H4 (cell line): ENCODE measurements around a stretch of chr16.

GRCh38 chr16:83903597-83904184 lies 4.8 kb downstream of the MLYCD start:
- RAMPAGE, long total RNA: no peak

- RAMPAGE, long total RNA: no peak
These were observed 14.2 kb downstream of the MLYCD start for GRCh38 chr16:83912979-83913555.

DNA sequence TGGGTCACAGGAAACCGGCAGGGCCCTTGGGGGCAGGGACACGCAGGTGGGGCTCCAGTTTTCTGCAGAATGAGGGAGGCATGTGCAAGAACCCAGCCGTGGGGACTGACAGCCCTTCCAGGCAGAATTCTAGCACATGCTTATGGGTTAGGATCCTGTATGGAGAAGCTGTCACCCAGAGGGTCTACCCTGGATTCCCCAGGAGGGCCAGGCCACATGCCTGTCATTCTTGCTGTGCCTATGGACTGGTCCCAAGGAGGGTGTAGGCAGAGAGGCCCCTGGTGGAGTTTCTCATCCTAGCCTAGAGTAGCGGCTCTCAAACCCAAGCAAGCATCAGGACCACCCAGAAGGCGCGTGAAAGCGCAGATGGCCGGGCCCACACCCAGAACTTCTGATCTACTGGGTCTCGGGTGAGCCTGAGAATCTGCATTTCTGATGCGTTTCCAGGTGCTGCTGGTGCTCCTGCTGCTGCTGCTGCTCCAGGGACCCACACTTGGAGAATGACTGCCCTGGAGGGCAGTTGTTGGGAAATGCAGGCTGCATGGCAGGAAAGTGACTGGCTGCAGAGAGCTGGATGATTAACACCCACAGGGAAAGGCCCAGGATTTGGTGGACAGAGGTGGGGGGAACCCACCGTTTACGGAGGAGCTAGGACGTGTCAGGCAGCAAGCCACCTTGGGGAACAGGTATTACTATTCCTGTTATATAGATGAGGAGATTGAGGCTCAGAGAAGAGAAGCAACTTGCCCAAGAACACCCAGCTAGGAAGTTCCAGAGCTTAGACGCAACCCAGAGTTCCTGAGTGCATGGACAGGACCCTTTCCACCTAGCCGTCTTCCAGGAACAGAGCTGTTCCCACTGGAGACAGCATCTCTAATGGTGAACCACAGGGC lies 9.4 kb upstream of the OSGIN1 start:
- RAMPAGE, long total RNA: no peak

- RAMPAGE, long total RNA: no peak
These were observed 32.2 kb upstream of the SLC38A8 start for GRCh38 chr16:84074786-84075297.

- RAMPAGE, long total RNA: no peak
These were observed 8.9 kb downstream of the ADAD2 start for GRCh38 chr16:84199730-84200463.

DNA sequence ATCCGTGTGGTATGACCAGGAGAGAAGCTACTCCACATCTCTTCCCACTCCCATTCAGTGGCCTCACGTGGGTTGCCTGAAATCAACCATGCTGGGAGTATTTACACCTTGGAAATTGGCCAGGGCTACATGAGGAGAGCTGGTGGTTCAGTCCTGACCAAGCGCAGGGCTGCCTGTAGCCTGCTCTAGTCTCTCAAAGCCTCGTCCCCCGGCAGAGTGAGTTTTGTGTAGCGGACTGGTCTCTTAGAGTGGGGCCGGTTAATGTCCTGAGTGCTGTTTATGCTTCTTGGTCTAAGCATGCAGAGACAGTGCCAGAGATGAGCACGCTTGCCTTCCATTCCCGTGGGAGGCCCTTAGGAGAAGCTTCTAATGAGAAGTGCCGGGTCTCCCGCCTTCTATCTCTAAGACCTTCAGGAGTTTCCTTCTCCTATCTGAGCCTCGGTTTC lies 3.8 kb downstream of the WFDC1 start:
- RAMPAGE, long total RNA: no peak

DNA sequence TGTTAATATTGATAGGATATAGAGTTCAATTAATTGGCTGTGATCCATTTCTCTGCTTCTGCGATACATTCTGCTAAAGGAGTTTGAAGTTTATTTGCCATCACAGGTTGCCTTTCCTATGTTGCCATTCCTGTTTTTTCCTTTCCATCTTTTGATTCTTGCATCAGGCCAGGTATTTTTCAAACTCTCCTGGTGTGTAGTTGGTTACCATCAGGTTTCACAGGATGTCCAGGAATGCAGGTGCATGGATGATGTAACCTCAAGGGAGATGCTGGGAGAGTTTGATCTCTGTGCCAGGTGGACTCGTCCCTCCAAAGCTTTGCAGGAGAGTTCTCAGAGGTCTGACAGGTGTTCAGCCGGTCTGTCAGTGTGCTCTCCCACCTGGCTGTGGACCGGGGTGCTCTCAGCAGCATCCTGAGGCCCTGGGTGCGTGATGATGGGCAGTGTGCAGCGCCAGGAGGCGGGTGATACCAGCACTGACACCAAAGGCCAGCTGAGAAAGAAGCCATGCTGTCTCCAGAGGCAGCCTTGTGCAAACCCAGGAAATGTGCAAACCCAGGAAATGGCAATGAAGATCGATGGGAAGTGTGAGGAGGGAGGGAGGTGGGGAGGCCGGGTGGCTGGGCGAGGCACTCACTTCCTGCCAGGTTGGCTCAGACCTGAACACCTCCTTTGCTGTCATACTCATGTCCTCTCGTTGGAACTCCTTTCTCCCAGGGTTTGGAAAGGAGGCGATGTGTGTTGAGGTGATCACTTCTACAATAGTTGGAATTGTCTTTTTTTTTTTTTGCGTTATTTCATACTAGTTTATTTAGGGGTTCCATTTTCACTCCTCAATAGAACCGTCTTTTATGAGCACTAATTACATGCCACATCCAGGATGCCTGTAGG lies 1.8 kb downstream of the ATP2C2 start:
- RAMPAGE, long total RNA: no peak

DNA sequence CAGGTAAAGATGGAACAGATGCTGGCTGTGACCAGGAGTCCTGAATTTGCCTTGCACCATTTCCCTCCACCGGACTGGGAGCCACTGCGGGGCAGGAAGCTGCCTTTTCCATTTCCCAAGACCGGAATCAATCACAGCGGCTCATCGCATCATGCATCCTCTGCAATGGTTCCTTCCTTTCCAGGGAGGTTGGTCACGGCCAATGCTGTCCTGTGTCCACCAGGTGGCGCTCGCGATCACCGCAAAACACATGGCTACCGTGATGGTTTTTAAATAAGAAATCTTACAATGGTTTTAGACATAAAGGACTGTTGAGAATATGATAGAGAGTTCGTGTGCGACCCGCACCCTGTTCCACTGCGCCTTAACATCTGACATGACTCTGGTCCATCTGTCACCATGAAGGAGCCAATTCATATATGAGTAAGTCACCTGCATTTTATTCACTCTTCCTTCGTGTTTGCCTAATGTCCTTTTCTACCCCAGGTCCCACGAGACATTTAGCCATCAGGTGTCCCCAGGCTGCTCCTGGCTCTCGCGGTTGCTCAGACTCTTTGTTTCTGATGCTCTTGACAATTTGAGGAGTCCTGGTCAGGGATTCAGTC lies 6.9 kb upstream of the MEAK7 start:
- RAMPAGE, long total RNA: no peak

DNA sequence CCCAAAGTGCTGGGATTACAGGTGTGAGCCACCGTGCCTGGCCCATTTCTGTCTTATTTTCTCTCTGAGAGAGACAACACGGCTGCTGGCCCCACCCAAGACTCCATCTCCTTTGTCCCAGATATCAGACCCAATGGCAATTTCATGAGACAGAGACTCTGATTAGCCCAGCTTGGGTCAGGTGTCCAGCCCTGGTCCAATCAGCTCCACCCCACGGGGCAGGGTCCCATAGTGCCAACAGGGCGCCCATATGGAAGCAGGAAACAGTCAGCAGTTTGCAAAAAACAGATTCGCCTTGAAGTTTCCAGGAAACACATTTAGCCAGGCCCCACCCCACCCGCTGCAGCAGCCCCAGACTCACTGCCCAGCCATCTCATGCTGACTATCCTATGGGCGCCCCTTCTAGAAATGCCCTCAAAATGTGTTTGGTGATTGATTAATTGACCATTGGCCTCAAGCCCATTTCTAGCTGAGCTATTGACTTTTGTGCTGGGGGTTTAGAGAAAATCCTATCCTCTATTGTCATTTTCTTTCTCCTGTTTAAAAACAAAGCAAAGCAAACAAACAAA lies 32.7 kb upstream of the MEAK7 start:
- RAMPAGE, long total RNA: no peak

DNA sequence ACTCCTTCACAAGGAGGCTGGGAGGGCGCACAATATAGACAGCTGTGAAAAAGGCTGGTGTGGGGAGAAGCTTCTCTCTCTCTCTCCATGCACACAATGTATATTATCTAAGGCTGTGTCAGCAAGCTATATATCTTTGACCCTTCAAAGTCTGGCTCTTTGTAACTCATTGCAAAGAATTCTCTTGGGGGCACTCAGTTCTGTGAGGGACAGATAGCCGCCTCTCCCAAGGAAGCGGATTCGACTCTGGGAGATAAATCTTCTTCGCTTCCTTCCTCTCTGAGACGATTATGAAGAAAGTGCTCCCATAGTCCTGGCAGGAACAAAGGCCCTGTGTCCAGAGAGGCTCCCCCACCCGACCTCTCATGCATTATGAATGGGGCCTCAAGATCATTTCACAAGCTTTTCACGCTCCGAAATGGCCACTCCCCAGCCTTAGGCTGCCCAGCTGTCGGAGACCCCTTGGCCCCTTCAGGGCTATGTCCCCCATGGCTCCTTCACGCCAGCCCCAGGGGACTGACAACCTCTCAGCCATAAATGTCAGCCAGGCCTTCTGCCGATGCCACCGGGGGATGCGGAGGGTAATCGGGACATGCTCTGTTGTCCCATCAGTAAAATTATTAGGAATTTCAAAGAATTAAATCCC lies 33.3 kb upstream of the MEAK7 start:
- RAMPAGE, long total RNA: no peak

DNA sequence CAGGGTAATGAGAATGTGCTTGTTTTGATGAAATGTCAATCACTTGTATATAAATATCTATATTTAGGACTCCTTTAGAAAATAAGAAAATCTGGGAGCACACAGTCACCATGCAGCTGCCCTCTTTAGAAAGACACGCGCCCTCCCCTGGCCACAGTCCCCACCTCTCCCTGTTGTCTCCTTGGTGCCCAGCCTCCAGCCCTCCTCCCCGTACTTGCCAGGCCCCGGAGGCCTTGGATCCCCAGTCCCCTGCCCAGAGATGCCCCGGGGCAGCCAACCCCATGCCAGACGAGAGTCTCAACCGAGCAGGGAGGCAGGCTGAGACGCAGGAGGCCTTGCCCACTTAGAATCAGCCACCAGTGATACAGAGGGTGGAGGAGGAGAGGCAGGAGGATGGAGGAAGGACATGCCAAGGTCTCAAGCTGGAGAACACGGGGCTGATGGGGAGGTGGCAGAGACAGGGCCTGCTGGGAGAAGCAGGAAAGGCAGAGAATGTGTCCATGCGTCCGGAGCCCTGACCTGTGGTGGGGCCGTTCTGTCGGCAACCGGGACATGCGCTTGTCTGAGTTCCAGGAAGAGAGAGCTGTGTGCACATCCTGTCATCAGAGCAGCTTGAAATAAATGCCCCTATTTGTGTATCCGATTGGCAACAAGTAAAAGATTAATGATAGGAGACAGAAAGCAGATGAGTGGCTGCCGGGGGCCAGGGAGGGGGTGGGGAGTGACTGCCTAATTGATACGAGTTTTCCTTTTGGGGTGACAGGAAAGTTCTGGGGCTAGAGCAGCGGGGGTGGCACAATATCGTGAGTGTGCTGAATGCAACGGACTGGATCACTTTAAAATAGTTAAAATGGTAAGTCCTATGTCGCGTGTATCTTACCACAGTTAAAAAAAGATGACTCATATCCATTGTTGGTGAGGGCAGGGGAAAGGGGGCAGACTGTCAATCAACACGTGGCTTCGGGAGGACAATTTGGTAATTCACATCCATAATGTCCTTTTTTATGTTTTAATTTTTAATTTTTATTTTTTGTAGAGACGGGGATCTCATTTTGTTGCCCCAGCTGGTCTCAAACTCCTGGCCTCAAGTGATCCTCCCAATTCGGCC lies 44.7 kb upstream of the MEAK7 start:
- RAMPAGE, long total RNA: no peak

DNA sequence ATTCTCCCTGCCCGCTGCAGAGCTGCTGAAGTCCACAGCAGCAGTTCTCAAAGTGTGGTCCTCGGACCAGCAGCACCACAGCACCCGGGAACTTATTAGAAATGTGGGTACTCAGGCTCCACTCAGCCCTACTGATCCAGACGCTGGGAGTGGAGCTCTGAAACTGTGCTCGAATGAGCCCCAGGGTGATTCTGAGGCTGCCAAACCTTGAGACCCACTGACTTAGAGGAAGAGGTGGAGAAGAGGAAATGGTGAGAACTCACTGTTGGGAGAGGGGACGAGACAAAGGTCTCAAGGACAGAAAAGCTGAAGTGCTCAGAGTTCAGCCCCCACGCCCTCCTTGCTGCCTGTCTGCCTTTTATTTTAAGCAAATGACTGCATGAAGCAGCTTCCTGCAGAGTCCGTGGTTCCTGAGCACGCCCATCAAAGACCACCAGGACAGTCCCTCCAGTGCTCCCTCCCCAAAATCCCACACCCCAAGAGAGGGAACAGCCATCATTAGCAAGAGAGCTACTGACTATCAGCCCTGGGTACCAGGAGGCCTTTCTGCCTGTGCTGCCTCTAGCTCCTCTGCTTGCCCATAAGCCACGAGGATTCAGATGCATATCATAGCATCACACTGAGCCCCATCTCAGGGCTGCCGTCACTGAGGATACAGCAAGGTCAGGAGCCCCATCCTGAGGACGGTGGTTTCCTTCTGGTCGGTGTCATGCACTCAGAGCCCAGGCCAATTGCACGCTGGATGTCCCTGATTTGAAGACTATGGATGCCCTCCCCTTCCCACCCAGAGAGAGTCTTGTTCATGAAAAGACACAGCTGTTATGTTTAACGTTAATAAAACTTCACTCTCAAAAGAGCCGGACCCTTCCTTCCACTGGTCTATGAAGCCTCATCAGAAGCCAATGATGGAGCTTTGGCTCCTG lies 20.2 kb downstream of the COTL1 start:
- RAMPAGE, long total RNA: no peak

- RAMPAGE, long total RNA: no peak
These were observed 14.3 kb downstream of the KLHL36 start for GRCh38 chr16:84662232-84663320.

GRCh38 chr16:84765422-84766464 lies 54.0 kb upstream of the CRISPLD2 start:
- RAMPAGE, long total RNA: no peak

DNA sequence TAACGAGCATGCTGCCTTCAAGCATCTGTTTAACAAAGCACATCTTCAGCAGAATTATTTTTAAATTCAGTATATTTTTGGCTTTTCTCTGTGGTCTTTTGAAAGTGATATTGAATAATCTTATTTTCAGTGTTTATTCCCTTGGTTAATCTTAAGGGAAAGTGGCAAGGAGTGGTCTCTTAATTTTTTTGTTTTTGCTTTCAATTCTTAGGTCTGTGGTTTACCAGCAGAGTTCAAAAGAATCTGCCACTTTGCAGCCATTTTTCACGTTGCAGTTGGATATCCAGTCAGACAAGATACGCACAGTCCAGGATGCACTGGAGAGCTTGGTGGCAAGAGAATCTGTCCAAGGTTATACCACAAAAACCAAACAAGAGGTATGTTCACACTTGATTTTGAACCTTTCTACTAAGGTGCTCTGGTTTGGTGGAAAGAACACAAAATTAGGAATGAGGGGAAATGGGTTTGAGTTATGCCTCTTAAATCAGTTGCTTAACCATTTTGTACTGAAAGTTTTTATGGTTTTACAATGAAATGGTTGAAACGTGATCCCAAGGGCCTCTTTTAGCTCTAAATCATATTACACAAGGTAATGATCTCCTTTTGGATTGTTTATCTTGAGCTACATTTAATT lies 51.7 kb upstream of the CRISPLD2 start:
- RAMPAGE, long total RNA: no peak

- RAMPAGE, long total RNA: no peak
These were observed 45.0 kb upstream of the CRISPLD2 start for GRCh38 chr16:84774784-84775168.

GRCh38 chr16:84825000-84825429 lies 5.2 kb downstream of the CRISPLD2 start:
- RAMPAGE, long total RNA: no peak

- RAMPAGE, long total RNA: no peak
These were observed 30.6 kb downstream of the CRISPLD2 start for GRCh38 chr16:84850422-84850778.

- RAMPAGE, long total RNA: no peak
These were observed 31.5 kb downstream of the CRISPLD2 start for GRCh38 chr16:84851186-84851793.

DNA sequence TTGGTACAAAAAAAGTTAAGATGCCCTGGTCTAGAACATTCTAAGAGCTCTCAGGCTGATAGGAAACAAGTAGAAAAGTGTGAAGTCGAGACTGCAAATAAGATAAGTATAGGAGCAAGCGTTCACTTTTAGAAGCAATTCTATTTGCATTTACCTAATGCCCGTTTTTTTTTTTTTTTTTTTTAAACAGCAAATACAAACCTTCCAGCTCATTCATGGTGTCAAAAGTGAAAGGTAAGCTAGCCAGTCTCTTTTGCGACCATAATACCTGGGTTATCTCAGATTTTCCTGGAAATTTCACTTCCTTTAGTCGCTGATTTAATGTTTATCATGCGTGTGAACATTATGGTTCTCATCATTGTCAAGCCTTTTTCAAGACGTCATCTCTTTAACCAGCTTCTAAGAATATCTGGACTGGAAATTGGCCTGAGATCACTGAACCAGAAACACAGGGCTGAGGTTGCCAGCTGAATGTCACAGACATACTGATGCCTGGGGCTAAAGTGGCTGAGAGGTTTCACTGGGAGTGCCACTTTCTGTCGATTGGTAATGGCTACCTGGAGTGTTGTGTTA lies 54.0 kb downstream of the CRISPLD2 start:
- RAMPAGE, long total RNA: no peak